NCI-H460 (cell line): ENCODE results near the gene DEAF1.

RAMPAGE:
- cytosol, long total RNA, result no peak
- long total RNA, result no peak
- nucleus, long total RNA, result no peak
Measured at GRCh38 chr11:638231-638939, 1.3 kb downstream of the DRD4 start.

DNA sequence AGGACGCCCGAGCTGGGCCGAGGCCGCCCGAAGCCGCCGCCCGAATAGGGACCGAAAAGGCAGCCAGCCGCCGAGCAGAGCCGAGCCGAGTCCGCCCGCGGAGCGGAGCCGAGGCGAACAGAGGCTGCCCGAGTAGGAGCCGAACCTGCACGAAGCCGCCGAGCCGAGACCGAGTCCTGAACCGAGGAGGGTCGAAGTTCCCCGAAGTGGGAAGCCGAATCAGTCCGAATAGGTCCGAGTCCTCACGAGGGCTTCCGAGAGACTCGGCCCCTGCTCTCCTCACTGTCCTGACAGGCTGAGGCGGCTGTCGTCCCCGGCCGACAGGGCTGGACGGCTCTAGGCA is at the start of gene DEAF1:
Gene DEAF1 (minus strand): TSS at position 93 of the 343 bp plus-strand sequence.
RAMPAGE:
- cytosol, long total RNA, result no peak
- long total RNA, result no peak
- nucleus, long total RNA, result no peak

DNA sequence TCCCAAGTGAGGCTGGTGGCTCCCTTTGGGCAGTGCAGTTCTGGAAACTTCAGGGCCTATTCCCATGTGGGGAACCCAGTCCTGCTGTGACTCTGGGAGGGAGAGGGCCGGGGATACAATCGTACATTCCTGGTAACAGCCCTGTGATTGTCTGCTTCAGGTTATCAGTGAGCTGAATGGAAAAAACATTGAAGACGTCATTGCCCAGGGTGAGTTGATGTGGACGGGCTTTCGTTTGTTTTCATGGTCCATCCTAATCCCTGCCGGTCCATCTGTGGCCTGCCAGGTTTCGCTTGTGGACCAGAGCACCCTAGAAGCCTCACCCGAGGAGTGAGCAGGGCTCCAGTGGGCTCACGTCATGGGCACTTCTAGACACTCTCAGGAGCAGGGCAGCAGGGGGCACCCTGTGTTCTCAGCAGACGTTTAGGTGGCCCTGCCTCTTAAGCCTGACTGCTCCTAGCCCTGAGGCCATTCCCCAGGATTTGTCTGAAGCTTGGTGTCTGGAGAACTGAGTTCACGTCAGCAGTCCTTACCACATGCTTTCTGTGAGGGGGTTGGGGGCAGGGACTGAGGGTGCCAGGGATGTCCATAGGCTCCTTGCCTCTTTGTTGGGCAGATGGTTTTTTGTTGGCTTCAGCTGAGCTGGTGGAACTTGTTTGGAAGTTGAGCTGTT is 1.8 kb downstream of the RPLP2 start:
RAMPAGE:
- cytosol, long total RNA, result no peak
- long total RNA, result no peak
- nucleus, long total RNA, result no peak

DNA sequence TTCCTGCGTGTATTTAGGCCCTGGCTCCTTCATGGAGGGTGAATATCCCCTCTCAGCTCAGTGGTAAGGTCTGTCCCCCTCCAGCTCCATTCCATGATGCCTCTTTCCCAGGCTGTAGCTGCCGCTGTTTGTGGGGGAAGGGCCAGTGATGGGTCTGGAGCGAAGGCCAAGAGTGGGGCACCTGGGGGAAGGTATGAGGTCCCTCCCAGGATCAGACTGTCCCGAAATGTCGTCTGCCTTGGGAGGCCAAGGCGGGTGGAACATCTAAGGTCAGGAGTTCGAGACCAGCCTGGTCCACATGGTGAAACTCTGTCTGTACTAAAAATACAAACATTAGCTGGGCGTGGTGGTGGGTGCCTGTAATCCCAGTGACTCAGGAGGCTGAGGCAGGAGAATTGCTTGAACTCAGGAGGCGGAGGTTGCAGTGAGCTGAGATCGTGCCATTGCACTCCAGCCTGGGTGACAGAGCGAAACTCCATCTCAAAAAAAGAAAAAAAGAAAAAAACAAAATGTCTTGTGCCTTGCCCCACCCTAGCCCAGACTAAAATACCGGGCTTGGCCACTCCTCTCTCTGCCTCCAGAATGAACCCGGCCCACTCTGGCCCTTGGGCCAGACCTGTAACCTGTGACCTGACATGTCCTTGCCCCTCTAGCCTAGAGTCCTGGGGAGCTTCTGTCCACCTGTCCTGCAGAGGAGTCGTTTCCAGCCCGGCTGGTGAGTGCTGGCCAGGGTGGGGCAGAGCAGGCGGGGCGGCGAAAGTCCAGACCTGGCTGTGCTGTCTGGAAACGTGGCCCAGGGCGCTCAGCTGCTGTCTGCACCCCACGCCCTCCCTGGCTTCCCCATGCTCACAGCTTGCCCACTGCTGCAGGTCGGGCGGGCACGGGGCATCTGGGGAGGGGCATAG is 1.4 kb downstream of the CD151 start:
RAMPAGE:
- cytosol, long total RNA, result no peak
- long total RNA, result no peak
- nucleus, long total RNA, result no peak

RAMPAGE:
- cytosol, long total RNA, result no peak
- long total RNA, result no peak
- nucleus, long total RNA, result no peak
Measured at GRCh38 chr11:859509-860468, 17.1 kb downstream of the TSPAN4 start.

GRCh38 chr11:910309-910525 is 393 bp downstream of the CHID1 start:
RAMPAGE:
- cytosol, long total RNA, result no peak
- long total RNA, result no peak
- nucleus, long total RNA, result no peak

DNA sequence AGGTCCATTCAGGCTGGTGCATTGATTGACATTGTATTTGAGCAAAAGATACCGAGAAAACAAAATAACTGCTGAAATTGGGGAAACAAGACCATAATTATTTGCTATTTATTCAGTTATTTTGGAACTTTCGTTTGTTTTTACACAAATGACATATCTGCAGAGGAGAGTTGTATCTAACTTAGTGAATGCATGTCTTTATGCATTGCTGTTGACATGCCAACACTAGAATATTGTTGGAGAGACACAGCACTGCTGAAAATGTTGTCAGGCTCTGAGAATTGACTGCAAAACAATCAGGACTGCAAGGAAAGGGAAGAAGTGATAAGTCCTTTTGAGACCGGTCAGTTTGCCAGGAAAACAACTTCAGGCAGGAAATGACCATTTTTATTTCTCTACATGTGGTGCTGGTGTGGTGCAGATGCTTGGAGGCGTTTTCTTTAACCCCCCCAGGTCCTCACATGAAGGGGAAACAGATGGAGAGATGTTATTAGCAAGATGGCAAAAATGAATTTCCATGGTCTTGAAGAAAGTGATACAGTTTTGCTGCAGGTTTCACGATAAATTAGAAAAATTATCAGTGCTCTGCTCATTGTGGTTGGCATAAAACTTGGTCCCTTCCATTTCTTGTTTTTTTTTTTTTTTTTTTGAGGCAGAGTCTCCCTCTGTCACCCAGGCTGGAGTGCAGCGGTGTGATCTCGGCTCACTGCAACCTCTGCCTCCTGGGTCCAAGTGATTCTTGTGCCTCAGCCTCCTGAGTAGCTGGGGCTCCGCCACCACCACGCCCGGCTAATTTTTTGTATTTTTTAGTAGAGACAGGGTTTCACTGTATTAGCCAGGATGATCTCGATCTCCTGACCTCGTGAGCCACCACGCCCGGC is 5.7 kb downstream of the AP2A2 start:
RAMPAGE:
- cytosol, long total RNA, result no peak
- long total RNA, result no peak
- nucleus, long total RNA, result no peak

DNA sequence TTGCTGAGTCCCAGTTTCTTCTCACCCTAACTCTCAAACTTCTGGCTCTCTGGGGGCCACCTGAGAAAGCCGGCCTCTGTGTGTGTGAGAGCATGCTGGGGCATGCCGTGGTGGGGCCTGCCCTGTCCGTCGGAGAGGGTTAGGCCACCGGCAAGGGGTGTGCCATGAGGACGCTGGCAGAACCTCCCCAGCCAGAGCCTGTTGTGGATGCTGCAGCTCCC is 43.8 kb downstream of the MUC6 start:
RAMPAGE:
- cytosol, long total RNA, result no peak
- long total RNA, result no peak
- nucleus, long total RNA, result no peak

DNA sequence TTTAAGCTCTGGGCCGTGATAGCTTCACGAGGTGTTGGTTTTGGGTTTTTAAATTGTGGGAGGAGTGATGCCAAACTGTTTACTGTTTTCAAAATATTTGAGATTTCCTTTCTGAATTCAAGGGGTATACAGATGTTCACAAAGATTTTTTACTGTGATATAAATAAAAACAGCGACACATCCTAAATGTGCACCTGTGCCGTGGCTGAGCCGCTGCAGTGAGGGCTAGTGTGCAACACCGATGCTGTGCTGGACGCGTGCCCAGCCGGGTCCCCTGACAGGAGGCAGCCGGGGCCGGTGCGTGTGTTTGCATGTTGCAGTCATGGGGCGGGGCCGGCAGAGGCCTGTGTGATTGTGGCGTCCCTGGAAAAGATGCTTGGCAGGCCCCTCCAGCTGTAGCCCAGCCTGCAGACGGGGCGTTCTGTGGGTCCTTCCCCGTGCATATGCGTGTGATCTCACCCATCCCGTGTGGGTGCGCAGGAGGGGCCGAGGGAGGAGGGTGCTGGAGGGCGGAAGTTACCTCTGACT is 30.7 kb downstream of the MUC6 start:
RAMPAGE:
- cytosol, long total RNA, result no peak
- long total RNA, result no peak
- nucleus, long total RNA, result no peak

GRCh38 chr11:1033007-1033572 is 3.4 kb downstream of the MUC6 start:
RAMPAGE:
- cytosol, long total RNA, result no peak
- long total RNA, result no peak
- nucleus, long total RNA, result no peak

RAMPAGE:
- cytosol, long total RNA, result no peak
- long total RNA, result no peak
- nucleus, long total RNA, result no peak
Measured at GRCh38 chr11:1054823-1055172, 18.3 kb upstream of the MUC6 start.

DNA sequence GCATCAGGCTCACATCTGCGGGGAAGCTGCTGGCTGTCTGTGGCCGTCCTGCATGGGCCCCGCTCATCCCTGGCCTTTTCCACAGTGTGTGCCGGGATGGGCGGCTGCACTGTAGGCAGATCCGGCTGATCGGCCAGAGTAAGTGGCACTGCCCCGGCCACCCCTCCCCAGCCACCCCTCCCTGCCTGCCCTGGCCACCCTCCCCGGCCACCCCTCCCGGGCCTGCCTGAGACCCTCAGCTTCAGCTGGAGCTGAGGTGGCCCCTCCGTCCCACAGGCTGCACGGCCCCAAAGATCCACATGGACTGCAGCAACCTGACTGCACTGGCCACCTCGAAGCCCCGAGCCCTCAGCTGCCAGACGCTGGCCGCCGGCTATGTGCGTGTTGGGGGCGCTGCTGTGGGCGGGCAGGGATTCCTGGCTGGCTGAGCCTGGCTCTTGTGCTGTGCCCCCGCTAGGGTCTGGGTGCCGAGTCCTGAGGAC is 49.0 kb upstream of the MUC6 start:
RAMPAGE:
- cytosol, long total RNA, result no peak
- long total RNA, result no peak
- nucleus, long total RNA, result no peak

GRCh38 chr11:1094446-1095512 is 58.3 kb upstream of the MUC6 start:
RAMPAGE:
- cytosol, long total RNA, result no peak
- long total RNA, result no peak
- nucleus, long total RNA, result no peak

RAMPAGE:
- cytosol, long total RNA, result no peak
- long total RNA, result no peak
- nucleus, long total RNA, result no peak
Measured at GRCh38 chr11:1303165-1303805, 6.1 kb downstream of the TOLLIP start.

DNA sequence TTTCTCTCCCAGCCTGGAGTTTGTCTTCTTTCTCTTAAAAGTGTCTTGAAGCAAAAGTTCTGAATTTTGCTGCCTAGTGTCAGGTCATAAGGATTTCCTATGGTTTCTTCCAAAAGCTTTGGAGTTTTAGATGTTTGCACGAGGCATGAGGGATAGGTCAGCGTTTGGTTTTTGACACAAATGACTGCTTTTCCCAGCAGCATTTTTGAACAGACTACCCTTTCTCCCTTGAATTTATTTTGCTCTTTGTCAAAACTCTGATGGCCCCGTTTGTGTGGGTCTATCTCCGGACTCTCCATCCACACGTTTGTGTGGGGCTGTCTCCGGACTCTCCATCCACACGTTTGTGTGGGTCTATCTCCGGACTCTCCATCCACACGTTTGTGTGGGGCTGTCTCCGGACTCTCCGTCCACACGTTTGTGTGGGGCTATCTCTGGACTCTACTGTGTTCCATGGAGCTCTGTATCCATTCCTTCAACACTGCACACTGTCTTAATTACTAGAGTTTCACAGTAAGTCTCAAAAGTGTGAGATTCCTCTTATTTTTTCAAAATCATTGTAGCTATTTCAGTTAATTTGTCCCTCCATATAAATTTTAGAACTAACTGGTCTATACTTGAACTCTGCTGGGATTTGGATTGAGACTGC is 12.1 kb downstream of the MOB2 start:
RAMPAGE:
- cytosol, long total RNA, result no peak
- long total RNA, result no peak
- nucleus, long total RNA, result no peak

GRCh38 chr11:1477875-1479257 is 8.2 kb downstream of the MOB2 start:
RAMPAGE:
- cytosol, long total RNA, result no peak
- long total RNA, result no peak
- nucleus, long total RNA, result no peak

RAMPAGE:
- cytosol, long total RNA, result no peak
- long total RNA, result no peak
- nucleus, long total RNA, result no peak
Measured at GRCh38 chr11:1669511-1670288, 27.3 kb upstream of the KRTAP5-6 start.

DNA sequence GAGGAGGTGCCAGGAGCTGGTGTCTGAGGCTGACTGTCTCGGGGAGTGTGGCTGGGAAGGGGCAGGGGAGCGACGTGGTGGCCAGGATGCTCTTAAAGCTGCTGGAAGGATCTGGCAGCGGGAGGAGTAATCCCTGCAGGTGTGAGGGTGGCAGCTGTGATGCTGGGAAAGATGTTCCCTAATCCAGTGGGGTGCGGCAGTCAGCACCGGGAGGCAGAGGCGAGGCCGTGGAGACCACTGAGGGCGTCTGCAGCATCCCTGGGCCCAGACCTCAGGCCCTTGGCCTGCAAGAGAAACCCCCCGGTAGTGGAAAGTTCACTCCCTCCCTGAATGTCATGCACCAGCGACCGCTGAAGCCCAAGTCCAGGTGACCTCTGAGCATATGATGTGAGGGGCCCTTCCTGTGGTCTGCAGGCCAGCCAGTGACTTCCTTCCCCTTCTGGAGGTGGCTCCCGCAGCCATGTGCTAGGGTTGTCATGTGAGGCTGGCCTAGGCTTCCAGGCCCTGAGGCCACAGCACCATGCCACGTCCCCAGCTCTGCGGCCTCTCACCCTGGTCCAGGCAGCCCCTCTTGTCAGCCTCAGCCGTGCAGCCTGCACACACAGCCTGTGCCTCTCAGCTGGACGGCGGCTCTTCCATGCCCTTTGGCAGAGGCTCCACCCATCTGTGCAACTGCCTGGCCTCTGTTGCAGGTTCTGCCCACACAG is 17.3 kb upstream of the CTSD start:
RAMPAGE:
- cytosol, long total RNA, result no peak
- long total RNA, result no peak
- nucleus, long total RNA, result no peak

RAMPAGE:
- cytosol, long total RNA, result no peak
- long total RNA, result no peak
- nucleus, long total RNA, result no peak
Measured at GRCh38 chr11:1860067-1860820, 7.4 kb downstream of the LSP1 start.

RAMPAGE:
- cytosol, long total RNA, result no peak
- long total RNA, result no peak
- nucleus, long total RNA, result no peak
Measured at GRCh38 chr11:1967914-1968275, 20.8 kb downstream of the MRPL23 start.